Paraaortic lymph node (tissue), 1 donor: ENCODE data around the genes RSPO1, EPHA10, RRAGC and RHBDL2.

DNA sequence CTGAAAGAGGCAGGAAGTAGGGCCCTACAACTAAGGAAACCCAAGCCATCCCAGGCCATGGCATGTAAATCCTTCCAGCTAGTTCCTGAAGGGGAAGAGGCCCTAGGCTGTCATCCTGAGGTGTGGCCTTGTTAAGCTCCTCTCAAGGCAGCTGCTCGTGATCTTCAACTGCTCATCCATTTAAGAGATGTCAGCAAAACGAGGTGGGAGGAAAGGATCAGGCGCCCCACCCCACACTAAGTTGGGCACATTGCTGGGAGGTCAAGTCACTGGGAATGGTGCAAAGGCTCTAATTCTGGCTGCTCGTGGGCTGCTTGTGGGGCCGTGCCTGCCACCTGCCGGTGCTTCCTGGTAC lies 12.8 kb downstream of the ZC3H12A start:
- PRO-cap, result no peak

GRCh38 chr1:37513625-37514153 lies 877 bp downstream of the MEAF6 start:
- PRO-cap, result no peak

DNA sequence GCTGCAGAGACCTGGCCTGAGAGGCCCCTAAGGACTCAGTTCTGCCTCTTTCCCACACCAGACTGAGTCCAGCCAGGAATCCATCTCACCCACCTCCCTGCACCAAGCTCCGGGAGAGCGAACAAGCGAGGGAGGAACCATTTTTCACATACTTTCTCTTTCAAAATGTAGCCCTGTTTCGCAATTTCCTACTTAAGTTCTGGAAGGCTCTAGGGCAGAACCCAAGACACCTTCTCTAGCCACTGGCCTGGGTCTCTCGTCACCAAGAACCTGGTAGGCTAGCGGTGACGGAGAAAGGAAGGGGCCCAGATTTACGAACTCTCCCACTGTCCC lies 10.8 kb upstream of the GNL2 start:
- PRO-cap, result no peak

GRCh38 chr1:37633721-37634503 lies 780 bp downstream of the RSPO1 start:
- PRO-cap, result no peak

GRCh38 chr1:37634504-37635155 lies at the start of gene RSPO1:
TSS of gene RSPO1 (minus strand) at chr1:37634892.
- PRO-cap, result no peak

GRCh38 chr1:37735034-37735646 lies 29.8 kb downstream of the EPHA10 start:
- PRO-cap, result no peak

GRCh38 chr1:37764845-37765398 lies at the start of gene EPHA10:
TSS of gene EPHA10 (minus strand) at chr1:37765120.
- PRO-cap, result no peak

DNA sequence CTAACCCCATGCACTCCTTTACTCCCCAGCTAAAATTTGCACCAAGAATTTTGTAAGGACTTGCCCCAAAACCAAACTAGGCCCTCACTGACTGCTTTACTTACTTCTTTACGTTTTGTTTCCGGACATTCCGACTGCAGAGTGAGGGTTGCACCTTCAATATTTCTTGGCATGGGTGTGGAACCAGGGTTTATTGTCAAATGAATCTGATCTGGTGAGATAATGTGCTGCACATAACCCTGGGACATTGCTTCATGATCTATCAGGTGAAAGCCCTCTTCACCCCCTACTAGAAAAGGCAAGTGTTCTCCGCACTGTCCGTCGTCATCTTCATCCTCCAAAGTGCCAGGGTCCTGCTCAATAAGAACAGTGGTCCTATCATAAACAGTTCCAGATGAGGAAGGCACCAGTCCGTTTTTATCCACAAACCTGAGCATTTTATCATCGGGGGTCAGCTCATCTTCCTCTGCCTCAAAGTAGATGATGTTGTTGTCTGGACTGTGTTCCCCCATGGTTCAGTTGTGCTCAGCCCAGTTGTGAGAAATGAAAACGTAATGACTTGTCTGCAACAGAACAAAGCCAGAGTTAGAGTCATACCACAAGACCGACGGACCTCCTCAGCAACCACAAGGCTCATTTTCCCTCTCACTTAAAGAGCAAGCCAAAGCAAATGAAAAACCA lies 2.1 kb downstream of the MTF1 start:
- PRO-cap, result no peak

DNA sequence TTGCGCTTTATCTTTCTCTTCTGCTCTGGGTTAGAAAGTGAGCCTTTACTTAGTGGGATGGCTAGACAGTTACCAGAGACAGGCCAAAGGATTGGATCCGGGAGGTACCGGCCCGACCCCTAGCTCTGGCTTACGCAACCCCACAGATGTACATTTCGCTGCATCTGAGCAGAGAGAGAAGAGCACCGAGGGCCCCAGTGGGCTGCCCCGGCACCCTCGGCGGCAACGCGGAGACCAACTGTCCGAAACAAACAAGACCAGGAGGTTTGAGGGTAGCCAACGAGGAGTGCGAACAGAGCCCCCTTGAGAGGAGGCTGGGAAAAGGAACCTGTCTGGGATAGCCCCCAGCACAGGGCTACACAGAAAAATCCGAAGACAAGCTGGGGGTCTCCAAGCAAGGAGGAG lies 457 bp downstream of the MTF1 start:
- PRO-cap, result no peak

GRCh38 chr1:37889520-37889822 lies 30.1 kb upstream of the MTF1 start:
- PRO-cap, result no peak

DNA sequence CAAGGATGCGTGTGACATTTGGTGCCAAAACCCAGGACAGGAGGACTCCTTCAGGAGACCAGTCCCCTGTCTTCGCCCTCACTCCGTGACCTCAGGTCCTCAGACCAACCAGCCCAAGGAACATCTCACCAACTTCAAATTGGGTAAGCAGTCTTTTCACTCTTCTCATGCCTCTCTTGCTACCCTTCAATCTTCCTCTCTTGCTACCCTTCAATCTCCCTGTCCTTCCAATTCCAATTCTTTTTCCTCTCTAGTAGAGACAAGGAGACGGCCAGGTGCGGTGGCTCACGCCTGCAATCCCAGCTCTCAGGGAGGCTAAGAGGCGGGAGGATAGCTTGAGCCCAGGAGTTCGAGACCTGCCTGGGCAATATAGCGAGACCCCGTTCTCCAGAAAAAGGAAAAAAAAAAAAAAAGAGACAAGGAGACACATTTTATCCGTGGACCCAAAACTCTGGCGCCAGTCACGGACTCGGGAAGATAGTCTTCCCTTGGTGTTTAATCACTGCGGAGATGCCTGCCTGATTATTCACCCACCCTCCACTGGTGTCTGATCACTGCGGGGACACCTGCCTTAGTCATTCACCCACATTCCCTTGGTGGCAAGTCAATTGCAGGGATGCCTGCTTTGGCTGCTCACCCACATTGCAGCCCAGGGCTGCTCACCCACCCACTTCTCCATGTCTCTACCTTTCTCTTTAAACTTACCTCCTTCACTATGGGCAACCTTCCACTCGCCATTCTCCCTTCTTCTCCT lies 38.5 kb downstream of the INPP5B start:
- PRO-cap, result no peak

DNA sequence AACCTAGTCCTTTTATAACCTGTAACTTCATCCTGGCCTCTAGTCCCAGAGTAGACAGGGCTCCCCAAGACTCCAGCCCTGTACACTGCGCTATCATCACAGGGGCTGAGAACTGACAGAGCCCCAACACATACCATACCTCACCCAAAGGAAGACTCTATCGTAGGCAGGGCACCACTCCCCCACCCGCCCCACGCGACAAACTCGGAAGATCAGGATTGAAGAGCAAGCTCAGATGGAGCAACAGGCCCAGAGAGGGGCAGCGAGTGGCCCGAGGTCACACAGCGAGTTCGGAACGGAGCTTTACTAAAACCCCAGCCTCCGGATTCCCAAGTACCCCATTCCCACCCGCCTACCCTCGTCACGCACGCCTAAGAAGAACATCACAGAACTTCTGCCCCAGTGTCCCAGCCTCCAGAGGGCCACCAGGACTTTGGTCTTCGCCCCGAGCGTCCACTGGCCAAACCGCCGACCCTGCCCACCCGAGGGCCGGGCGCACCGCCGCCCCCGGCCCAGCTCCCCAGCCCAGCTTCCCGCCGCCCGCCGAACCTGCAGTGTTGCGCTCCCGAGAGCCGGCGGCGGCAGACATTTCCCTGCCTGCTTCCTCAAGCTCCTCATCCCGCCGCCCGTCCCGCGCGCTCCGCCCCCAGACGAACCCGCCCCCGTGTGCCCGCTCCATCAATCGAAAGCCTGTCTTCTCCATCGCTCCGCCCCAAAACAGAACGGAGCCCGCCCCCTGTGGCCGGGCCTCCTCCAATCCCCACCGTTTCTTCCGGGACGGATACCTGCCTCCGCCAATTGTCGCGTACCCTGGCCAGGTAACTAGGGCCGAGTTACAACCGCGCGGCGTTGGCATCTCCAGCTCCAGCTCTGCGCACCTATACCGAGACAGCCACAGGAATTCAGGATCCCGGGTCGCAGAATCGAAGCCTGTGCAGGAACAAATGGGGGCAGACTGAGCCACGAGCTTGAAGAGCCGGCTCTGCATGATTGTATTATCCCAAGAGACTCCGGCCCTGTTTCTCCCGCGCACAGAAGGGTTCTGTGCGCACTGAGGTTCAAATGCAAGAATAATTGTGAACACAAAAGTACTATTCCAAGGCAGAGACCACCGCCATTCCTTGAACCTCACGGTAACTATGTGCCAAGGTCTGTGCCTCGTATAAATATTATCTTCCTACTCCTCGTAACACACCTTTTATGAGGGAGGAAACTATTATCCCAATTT lies 15.3 kb downstream of the INPP5B start:
- PRO-cap, result bidirectional peak, plus-strand start at position 817 of the sequence, minus-strand start at position 573 of the sequence

DNA sequence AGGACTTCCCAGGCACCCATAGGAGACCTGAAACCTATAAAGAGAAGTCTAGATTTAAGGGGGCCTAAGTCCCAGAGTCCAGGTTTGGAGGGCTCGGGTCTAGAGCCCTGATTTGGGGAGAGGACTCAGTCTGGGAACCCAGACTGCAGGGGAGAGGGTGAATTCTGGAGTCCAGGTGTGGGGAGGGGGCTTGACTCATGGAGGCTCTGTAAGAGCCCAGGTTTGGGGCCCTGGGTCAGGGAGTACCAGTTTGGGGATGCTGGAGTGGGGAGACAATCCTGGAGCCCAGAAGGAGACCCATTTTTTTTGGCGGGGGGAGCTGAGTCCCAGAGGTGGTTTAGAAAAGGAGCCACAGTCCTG lies 7.2 kb upstream of the SF3A3 start:
- PRO-cap, result no peak

GRCh38 chr1:38858672-38859822 lies at the start of gene RRAGC:
TSS of gene RRAGC (minus strand) at chr1:38859772.
- PRO-cap, result bidirectional peak, plus-strand start at chr1:38859294, minus-strand start at chr1:38858978; bidirectional peak, plus-strand start at chr1:38859924, minus-strand start at chr1:38859749

DNA sequence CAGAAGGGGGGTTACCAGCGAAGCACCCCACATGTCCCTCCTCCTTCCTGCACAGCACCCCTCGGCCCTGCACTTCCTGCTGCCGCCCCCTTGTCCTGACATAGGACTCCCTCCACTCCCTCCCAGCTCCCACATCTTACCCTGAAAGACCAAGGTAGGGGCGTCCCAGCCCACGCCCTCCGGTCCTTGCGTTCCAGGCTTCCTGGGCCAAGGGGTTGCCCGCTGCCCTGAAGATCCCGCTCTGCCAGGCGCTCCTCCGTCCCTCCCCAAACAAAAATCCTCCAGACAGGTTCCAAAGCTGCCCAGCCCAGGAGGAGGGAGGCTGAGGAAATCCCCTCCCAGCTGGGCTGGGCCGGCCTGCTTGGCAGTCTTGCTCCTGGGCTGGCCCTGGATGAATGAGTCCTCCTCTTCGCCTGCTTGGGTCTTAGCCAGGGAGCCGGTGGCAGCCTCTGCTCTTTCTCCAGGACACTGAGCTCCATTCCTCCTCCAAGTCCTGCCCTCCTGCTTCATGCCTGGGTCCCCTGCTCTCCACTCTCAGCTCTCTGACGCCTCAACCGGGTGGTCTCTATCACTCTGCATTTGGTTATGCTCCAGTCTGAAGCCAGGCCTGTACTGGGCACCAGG lies at the start of gene RHBDL2:
Gene RHBDL2, minus strand, starts transcription at position 289 of the 624 bp plus-strand sequence.
- PRO-cap, result unidirectional peak, minus-strand start at position 279 of the sequence

DNA sequence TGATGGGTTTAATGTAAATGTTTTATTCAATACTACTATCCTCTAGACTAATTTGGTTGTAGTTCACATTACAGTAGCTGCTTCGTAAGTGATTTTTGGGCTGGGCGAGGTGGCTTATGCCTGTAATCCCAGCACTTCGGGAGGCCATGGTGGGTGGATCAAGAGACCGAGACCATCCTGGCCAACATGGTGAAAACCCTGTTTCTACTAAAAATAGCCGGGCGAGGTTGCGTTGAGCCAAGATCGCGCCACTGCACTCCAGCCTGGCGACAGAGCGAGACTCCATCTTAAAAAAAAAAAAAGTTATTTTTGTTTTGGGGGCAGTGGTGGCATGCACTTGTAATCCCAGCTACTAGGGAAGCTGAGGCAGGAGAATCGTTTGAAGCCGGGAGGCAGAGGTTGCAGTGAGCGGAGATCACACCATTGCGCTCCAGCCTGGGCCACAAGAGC lies 2.1 kb downstream of the AKIRIN1 start:
- PRO-cap, result no peak

DNA sequence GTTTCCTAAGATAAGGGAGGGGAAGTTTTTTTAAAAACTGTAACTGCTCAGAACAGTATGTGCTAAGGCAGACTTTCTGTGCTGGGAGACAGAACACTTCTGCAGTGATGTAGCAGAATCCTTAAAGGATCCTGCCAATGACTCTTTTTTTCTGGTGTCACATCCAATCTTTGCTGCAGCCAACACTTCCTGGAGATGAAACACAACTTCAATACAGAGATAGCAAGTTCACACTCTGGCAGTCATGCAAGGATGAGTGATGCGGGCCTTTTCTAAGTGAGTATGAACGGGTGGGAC lies 21.5 kb downstream of the NDUFS5 start:
- PRO-cap, result no peak

- PRO-cap, result no peak
Observed at GRCh38 chr1:39050614-39051124, 24.5 kb downstream of the NDUFS5 start.

DNA sequence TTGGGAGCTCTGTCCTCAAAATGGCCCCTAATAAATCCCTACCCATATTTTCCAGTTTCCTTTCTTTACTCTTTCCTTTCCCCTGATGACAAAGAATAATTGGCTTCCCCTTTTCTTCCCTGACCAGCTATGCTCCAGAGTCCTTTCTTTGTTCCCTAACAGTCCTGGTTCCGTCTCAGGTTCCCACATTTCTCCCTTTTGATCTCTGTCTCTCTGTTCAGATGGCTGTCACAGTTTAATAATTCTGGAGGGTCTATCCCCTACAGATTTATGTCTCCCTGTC lies 78.1 kb downstream of the NDUFS5 start:
- PRO-cap, result no peak

- PRO-cap, result no peak
Observed at GRCh38 chr1:39110485-39111315, 84.5 kb downstream of the NDUFS5 start.